Neural cell (in vitro differentiated cells): ENCODE data around the genes CEACAM20 and NKPD1.

- RAMPAGE, long total RNA, result no peak
These were observed 3.3 kb downstream of the KCNN4 start for GRCh38 chr19:43777132-43778128.

- RAMPAGE, long total RNA, result no peak
These were observed 11.3 kb downstream of the ZNF226 start for GRCh38 chr19:44176005-44176706.

GRCh38 chr19:44529508-44529764 is at the start of gene CEACAM20:
Gene CEACAM20 (minus strand): TSS chr19:44529675.
- RAMPAGE, long total RNA, result no peak

DNA sequence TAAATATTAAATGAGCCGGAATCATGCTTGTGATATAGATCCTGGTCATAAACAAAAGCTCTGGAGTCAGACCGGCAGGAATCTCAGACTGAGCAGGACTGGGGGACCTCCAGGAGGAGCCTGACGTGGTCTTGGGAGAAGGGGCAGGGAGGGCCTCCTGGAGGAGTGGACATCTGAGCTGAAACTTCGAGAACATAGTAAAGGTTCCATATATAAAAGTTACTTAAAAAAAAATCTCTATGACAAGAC is 353 bp upstream of the CEACAM20 start:
- RAMPAGE, long total RNA, result no peak

GRCh38 chr19:44596723-44597260 is 16.6 kb upstream of the IGSF23 start:
- RAMPAGE, long total RNA, result no peak

DNA sequence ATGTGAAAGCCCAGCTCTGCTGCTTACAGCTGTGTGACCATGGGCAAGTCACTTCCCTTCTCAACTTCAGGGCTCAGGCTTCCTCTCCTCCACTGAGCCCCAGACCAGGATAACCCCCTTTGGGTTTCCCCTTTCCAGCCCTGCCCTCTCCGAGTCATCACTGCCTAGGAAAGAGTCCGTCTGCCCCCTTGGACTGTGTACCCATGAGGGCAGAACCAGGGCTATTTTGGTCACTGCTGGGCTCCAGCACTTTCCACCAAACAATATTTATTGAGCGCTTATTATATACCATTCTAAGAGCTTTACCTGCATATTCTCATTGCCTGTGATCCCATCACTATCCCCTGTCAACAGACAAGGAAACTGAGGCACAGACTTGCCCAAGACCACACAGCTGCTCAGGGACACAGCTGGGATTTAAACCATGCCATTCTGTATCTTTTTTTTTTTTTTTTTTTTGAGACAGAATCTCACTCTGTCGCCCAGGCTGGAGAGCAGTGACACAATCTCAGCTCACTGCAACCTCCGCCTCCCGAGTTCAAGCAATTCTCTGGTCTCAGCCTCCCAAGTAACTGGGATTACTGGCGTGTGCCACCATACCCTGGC is 5.4 kb downstream of the PVR start:
- RAMPAGE, long total RNA, result no peak

DNA sequence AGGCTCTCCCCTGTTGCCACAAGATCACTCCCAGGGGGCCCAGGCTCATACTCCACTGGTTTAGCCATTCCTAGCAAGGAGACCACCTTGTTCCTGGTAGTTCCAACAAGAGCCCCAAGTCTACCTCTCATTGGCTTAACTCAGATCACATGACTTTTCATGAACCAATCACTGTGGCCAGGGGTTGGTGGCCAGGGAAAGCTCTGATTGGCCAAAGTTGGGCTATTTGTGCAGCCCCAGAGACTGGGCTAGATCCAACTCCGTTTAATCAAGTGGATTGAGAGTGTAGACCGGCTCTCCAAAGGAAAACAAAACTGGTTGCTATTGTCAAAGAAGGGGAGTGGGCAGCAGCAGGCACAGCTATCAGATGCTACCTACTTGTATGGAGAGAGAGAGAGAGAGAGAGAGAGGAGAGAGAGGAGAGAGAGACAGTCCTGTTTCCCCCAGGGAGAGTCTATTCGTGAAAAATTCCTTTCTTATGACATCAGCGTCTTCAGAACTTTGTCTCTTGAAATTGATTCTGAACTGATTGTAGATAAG is 5.8 kb downstream of the CEACAM19 start:
- RAMPAGE, long total RNA, result no peak

DNA sequence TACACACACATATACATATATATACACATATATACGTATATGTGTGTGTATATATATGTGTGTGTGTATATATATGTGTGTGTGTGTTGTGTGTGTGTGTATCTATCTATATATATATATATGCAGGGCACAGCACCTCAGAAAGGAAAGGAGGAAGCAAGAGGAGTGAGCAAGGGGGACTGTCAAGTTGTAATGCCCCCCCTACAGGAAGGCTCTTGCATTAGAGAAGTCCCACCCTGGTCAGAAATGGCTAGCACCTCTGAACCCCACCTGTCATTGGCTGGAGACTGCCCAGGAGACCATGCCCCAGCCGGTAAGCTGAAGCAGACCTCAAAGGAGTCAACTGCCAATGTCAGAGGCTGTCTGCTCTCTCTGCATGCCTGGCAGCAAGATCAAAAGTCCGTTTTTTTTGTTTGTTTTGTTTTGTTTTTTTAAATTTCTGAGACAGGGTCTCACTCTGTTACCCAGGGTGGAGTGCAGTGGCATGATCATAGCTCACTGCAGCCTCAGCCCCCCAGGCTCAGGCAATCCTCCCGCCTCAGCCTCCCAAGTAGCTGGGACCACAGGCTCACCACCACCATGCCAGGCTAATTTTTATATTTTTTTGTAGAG is 8.2 kb upstream of the BCL3 start:
- RAMPAGE, long total RNA, result no peak

DNA sequence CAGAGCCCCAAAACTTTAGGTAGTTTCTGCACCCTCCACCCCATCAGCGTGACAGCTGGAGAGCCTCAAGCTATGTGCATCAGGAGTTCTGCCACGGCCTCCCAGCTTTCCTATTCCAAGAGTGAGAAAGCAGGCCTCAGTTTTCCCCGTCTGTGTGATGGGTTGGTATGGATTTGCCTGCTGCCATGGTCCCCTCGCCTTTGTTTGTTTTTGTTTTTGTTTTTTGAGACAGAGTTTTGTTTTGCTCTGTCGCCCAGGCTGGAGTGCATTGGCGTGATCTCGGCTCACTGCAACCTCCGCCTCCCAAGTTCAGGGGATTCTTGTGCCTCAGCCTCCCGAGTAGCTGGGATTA is 1.6 kb downstream of the BCL3 start:
- RAMPAGE, long total RNA, result no peak

- RAMPAGE, long total RNA, result no peak
These were observed 12.5 kb downstream of the BCL3 start for GRCh38 chr19:44761053-44761451.

- RAMPAGE, long total RNA, result no peak
These were observed 12.2 kb downstream of the CBLC start for GRCh38 chr19:44789768-44790358.

- RAMPAGE, long total RNA, result no peak
These were observed 13.7 kb downstream of the NECTIN2 start for GRCh38 chr19:44859746-44860297.

DNA sequence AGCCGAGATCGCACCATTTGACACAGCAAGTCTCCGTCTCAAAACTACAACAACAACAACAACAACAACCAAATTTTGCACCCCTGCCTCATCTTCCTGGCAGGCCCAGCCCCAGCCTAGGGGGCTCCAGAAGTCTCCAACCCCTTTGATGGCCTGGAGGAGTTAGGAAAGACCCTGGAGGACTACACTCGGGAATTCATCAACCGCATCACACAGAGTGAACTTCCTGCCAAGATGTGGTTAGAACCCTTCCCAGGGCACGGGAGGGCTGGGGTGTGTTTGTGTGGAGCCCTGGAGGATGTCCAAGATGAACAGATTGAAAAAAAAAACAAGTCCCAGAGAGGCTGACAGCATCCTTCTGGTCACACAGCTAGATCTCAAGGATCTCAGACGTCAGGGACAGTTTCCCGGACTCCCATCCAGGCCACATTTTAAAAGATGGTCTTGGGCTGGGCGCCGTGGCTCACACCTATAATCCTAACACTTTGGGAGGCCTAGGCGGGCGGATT is 13.3 kb downstream of the APOC1 start:
- RAMPAGE, long total RNA, result no peak

DNA sequence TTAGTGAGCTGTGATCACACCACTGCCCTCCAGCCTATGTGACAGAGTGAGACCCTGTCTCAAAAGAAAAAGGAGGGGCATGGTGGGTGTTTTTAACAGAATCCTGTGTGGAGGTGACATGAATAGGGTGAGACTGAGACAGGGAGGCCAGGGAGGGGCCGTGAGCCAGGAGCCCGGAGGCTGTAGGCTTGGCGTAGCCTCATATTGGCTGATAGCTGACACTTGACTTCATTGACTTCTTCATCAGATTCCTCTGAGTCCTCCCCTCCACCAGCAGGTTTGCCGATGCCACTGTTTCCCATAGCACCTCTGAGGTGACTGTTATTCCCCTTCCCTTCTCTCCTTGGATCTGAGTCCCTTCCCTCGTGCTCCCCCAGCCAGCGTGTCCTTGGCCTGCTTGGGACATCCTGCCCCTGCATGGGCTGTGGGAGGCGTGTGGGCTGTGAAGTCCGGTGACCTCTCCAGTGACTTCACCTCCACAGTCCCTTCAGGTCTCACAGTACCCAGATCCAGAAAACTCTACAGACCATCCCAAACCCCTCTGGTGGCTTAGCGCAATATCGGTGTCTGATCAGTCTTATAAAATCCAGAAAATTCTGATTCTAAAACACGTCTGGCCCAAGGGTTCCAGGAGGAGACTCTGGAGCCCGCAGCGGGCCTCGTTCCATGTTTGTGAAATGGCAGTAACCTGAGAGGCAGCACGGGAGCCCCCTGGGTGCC is 8.8 kb downstream of the PPP1R37 start:
- RAMPAGE, long total RNA, result no peak

GRCh38 chr19:45160698-45161192 is at the start of gene NKPD1:
Gene NKPD1 (minus strand): TSS chr19:45160982.
- RAMPAGE, long total RNA, result no peak

DNA sequence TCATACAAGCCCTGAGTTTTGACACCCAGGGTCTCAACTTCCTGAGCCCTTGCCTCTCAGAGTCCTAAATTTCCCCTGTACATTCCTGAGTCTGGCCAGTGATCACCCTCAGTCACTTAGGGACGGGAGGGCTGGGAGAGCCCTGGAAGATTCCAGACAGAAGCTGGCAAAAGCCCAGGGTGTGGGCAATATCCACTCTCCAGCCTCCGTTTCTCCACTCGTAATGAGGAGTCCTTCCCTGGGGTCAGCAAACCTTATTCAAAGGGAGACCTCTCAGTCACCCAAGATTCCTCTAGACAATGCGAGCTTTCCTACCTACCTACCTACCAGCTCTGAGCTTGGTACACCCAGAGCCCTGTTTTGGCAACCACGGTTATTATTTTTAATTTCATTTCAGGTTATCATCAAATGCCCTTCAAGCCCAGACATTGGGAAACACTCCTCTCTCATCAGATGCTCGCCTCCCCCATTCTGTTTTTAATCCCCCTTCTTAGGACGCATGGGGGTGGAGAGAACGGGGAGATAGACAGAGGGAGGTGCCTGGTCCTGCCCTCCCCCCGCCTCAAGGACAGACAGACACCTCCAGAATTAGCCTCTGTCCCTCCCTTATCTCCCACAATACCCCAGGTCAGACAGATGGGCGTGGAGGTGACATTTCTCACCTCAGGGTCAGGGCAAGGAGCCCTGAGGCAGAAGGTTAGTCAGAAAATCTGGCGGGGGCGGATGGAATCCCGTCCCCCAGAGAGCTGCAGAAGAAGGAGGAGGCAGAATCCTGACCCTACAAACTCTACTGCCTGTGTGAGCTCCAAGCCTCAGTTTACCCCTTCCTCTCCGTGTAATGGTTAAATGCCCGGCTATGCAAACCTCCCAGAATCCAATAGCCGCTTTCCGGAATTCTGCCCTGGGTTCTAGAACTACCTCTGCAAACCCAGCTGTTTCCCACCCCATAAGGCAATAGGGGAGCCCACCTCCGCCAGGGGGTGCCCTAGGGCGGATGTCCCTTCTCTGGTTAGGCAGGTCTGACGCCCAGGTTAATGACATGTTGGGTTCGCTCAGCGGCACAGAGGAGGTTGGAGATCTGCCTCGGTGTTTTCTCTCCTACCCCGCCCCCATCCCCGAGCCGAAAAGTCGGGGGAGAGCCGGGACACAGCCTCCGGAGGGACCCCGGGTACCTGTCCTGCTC is 1.1 kb downstream of the PPP1R13L start:
- RAMPAGE, long total RNA, result no peak

DNA sequence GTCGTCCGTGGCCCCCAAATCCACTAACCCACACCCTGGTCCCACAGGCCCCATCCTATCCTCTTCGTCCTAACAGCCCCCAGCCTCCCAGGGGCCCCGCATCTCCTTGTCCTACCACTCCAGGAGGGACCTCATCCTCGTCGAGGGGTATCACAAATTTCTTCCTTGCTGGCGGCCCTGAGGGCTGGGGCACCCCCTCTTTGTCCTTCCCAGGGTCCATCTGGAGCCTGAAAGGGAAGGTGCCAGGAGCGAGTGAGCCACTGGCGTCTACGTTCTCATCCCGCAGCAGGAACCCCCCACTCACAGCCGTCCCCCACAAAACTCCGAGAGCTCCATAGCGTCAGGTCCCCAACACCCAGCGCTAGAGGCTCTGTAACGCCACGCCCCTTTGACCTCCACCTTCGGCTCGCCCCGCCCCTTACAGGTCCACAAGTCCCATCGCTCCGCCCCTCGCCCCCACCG is 531 bp downstream of the ERCC1 start:
- RAMPAGE, long total RNA, result start-site peak on the minus strand centred at position 366 of the sequence, 18 bp wide, 72 and 41 reads in 2 replicates

DNA sequence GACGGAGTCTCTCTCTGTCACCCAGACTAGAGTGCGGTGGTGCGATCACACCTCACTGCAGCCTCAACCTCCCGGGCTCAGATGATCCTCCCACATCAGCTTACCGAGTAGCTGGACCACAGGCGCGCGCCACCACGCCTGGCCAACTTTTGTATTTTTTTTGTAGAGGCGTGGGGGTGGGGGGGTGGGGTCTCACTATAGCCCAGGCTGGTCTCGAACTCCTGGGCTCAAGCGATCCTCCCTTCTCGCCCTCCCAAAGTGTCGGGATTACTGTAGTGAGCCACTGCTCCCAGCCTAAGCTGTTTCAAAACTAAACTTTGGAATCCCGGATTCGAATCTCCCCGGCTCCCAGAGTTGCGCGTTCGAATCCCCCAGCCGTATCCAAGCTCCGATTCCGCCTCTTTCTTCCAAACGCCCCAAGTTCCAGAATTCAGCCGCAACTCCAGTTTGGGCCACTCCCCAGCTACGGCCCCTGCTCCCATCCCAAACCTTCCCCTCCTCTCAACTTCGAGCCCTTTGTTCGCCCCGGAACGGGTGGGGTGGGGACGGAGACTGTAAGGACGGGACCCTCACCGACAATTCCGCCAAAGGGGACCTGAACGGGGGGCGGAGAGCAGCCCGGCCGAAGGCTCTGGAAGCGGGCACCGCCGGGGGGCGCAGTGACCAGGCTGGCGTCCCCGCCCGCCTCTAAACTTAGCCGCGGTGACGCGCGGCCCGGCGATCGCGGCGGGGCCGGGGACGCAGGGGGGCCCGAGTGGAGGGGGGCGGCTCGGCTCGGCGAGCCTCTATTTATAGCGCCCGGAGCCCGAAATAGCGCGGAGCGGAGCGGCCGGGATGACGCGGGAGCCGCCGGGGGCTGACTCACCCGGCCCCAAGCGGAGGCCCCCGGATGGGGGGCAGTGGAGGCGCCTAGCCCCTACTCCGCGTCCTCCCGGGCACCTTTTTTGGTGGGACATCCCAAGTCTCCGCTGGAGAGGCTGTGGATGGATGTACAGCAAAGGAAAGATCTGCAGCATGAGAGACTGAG is 4.7 kb upstream of the ERCC1 start:
- RAMPAGE, long total RNA, result no peak

- RAMPAGE, long total RNA, result no peak
These were observed 17.1 kb upstream of the ERCC1 start for GRCh38 chr19:45440830-45441298.

- RAMPAGE, long total RNA, result no peak
These were observed 20.8 kb upstream of the FOSB start for GRCh38 chr19:45446995-45447462.